CMK (cell line): Measurements from ENCODE around the gene ZP3.

DNA sequence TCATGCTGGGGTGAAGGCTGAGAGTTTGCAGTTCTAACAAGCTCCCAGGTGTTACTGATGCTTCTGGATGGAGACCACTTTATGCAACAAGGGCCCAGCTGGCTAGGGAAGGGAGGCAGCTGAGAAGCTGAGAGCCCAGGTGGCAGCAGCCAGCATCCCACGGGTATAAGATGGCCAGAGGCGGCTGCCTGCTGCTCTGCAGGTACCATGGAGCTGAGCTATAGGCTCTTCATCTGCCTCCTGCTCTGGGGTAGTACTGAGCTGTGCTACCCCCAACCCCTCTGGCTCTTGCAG lies at the start of gene ZP3:
TSS of gene ZP3 (plus strand) at position 193 of the 294 bp plus-strand sequence.
- RRBS = no CpG with 5 or more reads among the region's 2 CpGs

- RRBS = no CpG with 5 or more reads among the region's 14 CpGs
Observed at GRCh38 chr7:76464653-76465504, 3.4 kb downstream of the DTX2 start.

DNA sequence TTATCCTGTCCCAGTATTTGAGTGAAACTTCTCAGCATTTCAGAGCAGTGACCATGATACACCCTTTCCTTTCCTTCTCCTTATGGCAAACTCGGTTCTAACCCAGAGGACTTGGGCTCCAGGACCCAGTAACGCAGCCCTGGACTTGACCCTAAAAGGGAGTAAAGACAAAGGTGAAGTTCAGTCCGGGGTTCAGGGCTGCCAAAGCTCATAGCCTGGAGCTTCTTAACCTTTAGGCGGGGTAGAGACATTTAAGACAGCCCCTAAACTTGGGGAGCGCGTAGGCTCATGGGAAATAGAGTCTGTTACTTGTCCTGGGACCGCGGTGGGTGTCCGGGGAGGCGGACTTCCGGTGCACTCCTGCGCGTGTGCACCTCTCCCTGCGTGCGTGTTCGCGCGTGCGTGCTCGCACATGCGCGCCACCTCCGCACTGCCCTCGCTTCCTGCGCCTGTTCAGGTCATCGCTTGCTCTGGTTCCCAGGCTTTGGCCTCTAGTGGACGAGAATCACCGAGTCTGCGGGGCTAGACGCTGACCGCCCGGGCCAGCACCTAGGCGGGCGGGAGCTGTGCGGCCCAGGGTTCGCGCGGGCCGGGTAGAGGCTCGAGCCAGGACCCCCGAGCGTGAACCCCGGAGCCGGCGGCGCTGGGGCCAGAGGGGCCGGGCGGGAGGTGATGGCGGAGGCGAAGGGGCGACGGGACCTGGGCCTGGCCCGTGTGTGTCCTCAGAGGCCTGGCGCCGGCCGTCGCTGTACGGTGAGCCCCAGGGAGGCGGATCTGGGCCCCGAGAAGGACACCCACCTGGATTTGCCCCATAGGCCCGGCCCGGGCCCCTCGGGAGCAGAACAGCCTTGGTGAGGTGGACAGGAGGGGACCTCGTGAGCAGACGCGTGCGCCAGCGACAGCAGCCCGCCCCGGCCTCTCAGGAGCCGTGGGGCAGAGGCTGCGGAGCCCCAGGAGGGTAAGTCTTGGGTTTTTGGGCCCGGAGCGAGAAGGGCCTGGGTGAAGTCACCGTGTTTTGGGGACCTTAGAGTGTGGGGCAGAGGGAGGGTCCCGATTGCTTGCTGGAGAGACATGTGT lies 6.1 kb upstream of the SPDYE16 start:
- RRBS = no CpG with 5 or more reads among the region's 76 CpGs

DNA sequence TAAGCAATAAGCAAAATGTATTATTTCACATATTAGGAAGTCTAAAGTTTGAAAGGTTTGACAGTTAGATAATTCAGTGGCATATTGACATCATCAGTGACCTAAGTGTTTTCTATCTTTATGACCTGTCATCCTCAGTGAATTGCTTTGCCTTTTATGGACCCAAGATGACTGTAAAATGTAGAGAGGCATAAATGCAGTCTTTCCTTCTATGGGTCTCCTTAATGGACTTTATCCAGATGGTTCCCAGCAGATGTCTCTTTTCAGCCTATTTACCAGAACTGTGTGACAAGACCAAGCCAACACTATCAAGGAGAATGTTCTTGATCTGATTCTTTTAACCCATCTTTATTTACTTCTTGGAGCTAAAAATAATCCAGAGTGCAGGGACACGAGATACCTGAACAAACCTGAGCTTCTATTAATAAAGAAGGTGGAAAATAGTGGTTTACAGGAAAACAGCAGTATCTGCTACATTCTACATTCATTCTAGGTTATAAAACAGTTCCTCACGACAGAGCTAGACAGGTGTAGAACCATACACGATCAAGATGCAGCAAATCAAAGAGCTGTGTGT lies 192.8 kb downstream of the SPDYE17 start:
- RRBS = no CpG with 5 or more reads among the region's 3 CpGs

DNA sequence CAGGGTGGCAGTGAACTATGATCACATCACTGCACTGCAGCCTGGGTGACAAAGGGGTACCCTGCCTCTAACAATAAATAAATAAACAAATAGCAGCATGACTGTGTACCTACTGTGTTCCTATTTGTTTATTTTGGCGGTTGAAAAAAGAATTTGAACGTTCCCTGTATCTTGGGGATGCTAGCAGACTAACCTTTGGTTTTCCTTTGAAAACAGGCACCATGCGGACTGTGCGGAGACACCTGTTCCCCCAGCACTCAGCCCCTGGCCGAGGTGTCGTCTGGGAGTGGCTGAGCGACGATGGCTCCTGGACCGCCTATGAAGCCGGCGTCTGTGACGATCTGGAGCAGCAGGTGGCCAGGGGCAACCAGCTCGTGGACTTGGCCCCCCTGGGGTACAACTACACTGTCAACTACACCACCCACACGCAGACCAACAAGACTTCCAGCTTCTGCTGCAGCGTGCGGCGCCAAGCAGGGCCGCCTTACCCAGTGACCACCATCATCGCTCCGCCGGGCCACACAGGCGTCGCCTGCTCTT lies 51.7 kb downstream of the SPDYE17 start:
- RRBS = no CpG with 5 or more reads among the region's 23 CpGs

DNA sequence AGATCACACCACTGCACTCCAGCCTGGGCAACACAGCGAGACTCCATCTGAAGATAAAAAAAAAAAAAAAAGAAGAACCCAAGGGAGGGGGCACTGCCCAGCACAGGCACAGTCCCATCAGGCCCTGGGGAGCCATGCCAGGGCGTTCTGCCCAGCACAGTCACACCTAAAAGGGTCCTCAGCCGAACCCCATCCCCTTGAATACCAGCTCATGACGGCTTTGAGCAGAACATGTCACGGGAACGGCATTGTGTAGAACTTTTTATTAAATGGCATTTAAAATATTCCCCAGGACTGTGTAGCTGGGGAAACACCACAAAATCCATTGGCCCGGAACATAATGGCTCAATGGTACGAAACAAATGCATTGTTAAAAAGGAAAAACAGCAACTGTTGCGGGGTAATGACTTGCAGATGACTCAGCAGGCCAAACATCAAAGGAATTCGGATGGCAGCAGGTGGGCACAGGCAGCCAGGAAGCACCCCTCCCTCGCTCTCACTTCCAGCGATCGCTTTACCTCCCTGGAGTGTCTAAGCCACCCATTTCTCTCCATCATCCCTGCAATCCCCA lies 22.1 kb downstream of the SPDYE17 start:
- RRBS = no CpG with 5 or more reads among the region's 13 CpGs

GRCh38 chr7:77068527-77069083 lies 6.2 kb upstream of the SPDYE18 start:
- RRBS = no CpG with 5 or more reads among the region's 2 CpGs

DNA sequence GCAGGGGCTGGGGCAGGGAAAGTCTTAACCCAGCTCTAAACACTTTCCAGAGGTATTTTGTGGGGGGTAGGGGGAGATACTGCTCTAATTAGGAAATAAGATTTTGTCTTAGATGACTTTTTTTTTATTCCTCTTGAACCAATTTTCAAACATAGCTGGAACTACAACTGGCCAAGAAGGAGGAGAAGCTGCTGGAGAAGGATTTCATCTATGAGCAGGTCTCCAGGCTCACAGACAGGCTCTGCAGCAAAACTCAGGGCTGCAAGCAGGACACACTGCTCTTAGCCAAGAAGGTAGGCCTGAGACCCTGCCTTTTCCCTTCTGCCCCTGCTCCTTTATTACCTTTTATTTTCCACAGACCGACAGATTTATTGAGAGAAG lies 87.7 kb upstream of the FGL2 start:
- RRBS = no CpG with 5 or more reads among the region's 1 CpG

DNA sequence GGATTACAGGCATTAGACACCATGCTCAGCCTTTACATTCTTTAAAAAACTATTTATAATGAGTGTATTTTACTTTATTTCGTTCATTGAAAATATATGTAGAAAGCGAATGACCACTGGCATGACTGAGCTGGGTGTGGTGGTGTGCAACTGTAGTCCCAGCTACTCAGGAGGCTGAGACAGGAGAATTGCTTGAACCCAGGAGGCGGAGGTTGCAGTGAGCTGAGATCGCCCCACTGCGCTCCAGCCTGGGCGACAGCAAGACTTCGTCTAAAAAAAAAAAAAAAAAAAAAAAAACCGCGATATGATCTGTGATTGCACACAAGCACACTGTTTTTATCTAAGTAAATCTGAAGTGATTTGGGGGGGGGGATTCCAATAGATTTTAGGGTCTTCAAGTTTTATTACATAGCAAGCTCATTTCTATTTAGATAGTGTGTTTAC lies 34.8 kb upstream of the PTPN12 start:
- RRBS = no CpG with 5 or more reads among the region's 9 CpGs

GRCh38 chr7:77728316-77728834 lies 32.1 kb downstream of the RSBN1L start:
- RRBS = no CpG with 5 or more reads among the region's 8 CpGs

- RRBS = no CpG with 5 or more reads among the region's 5 CpGs
Observed at GRCh38 chr7:77799938-77800502, 1.8 kb upstream of the TMEM60 start.

DNA sequence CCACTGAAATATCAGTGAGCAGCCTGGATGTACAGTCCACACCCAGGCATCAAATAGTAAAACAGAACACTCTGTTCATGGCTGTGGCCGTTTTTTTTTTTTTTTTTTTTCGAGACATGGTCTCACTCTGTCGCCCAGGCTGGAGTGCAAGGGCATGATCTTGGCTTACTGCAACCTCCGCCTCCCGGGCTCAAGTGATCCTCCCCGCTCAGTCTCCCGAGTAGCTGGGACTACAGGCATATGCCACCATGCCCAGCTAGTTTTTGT lies 400.0 kb upstream of the TMEM60 start:
- RRBS = no CpG with 5 or more reads among the region's 7 CpGs

- RRBS = no CpG with 5 or more reads among the region's 1 CpG
Observed at GRCh38 chr7:78944204-78944684, 509.2 kb downstream of the MAGI2 start.

GRCh38 chr7:79191449-79192065 lies 261.9 kb downstream of the MAGI2 start:
- RRBS = no CpG with 5 or more reads among the region's 1 CpG

DNA sequence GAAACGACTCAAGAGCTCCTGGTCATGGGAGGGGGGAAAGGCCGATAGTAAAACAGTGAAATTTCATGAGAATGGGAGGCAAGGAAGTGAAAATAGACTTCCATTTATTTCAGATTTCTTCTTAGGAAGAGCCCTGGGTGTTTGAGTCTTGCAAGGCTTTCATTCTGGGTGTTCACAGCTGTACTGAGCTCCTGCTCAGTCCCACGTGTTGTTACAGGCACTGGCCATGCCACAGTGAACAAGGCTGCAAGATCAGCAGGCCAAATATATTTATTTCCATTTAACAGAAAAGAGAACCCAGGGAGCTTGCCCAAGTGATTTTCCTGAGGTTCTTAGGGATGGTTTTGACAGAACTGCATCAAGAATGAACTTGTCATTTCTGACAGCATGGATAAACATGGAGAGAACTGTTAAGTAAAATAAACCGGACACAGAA lies 54.6 kb upstream of the CD36 start:
- RRBS = no CpG with 5 or more reads among the region's 4 CpGs

DNA sequence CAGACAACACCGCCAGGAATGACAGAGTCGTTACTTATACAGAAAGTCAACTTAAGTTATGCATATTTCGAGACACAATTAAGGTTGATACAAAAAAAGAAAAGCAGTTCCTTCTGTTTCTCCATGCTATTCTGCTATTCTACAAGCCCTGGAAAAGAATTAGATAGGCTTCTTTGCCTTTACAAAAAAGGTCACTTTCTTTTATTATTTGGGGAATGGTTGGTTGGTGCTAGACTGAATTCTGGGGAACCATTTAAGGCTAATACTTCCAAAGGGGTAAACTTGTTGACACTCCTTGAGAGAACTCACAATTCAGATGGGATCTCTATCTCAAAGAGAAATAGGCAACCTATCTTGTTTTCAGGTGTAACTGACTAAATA lies 35.3 kb upstream of the CD36 start:
- RRBS = no CpG with 5 or more reads among the region's 3 CpGs

DNA sequence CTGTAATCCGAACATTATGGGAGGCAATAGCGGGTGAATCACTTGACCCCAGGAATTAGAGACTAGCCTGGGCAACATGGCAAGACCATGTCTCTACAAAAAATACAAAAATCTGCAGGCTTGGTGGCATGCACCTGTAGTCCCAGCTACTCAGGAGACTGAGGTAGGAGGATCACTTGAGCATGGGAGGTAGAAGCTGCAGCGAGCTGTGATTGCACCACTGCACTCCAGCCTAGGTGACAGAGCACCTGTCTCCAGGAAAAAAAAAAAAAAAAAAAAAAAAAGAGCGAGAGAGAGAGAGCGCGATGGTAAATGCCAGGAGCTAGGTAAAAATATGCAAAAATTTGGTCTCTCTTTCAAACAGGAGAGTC lies 78.6 kb downstream of the SEMA3C start:
- RRBS = no CpG with 5 or more reads among the region's 6 CpGs

DNA sequence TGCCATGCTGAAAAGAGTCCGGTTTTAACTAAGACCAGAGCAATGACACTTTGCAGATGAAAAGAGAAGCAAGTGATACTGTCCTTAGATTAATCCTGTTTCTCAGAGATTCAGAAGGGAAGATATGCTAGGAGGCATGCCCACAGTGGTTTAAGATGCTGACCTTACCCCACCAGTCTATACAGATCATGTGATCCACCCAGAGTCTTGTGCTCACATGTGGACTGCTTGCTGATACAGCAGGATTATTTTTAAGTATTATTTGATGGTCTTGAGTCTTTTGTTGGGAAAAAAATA lies 40.9 kb upstream of the HGF start:
- RRBS = no CpG with 5 or more reads among the region's 1 CpG

DNA sequence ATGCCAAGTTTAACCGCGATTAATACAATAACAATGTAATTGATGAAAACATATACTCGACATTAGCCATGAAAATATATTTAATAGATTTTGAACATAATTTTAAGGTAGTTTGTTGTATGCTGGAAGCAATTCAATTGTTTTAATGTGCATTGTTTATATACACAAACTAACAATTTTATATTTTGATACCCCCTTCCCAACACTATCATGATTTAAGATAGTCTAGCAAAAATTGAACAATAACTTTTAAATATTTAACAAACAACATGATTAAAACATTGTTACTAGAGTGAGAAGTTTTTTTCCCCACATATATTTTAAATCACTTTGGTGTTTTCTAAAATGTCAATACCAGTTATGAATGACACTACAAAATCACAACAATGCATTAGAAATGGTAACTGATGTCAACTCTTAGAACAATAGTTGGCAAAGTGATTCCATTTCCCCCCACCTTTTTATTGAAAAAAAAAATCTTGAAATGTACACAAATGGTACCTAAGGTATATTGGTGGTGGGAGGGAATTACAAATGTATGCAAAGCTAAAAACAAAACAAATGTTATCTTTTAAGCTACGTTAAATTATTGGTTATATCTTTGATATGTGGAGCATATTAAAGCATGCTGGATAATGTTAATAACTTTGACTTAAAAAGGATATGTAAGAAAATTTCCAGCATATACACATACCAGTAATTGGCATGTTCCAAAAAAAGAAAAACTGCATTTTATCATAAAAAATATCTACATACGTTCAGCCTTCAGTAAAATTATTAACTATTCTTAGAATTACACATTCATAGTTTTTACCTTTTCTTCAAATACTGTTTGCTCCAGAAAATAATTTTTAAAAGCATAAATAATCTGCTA lies 178.4 kb upstream of the HGF start:
- RRBS = no CpG with 5 or more reads among the region's 5 CpGs

DNA sequence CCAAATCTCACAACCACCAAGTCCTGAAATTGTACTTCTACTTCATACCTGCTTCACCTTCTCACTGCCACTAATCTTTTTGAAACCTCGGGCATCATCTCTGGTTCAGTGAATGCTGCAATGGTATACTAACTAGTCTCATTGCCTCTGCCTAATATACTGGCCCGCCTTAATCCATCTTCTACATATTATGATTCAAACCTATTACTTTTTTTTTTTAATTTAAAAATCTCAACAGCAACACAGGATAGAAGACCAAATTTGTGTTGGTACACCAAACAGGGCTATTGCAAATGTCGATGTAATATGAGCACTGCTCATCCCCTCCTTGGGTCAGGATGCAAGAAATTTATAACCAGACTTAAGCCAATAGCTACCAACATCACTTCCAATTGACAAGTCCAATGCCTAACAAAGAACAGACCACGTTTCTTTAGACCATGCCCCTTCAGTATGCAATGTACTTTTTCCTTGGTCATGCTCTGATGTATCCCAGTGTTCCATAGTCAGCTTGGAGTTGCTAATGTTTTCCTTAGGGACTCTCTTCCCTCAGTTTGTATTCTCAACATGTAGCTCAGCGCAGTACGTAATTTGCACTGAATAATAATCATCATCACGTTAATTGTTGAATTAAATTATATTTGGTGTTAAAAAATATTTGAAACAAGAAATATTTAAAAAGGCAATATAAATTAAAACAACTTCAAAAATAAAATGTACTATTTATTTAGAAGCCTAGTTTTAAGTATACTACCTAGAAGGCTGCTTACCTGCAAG lies 7.9 kb downstream of the CACNA2D1 start:
- RRBS = no CpG with 5 or more reads among the region's 7 CpGs